Retinal pigment epithelial cell (primary cell): ENCODE measurements around a stretch of chr10.

DNA sequence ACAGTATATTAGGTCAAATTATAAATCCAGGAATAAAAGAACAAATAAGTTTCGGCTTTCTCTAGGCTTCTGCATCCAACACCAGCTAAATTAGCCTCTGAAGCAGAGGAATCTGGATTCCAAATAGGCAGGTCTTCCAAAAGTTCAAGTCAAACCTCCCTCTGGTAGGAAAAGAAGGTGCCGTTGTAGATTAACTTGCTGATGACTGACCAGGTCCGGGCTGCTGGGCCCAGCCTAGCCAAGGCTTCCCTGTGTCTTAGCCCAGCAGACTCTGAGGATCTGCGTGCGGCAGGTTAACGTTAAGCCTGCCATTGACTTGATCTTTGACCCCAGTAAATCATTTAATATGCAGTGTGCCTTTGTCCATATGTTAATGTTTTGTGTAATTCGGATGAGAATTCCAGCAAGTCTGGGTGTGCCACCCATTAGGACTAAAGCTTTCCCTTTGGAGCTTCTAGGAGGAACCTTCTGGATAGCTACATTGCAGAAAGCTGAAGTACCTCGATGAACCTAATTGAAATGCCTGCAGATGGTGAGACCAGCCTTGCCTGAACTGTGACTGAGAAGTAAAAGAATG is 30.9 kb upstream of the FBXW4 start:
- RRBS = no CpG with 5 or more reads among the region's 8 CpGs

DNA sequence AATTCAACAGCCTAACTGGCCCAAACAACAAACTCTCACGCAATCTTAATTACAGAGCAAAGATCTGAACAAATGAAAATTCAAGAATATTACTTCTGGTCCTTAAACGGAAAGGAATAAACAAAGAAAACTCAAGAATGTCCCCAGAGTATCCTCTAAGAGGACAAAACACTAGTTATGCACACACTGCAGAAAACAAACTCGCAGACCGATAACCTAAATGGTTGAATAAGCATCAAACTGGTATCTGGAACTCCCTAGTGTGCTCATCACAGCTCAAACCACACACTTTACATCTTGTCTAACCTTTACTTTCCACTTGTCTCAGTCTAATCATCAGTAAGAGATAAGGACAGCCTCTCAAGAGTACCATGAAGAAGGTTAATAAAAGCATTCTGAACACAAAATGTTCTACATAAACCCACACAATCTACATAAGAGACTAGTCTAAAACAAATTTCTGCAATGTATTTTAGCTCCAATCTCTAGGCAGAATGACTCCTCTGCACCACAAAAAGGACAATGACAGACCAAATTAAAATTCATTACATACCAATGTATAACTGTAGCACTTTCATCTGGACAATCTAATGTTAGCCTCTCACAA is 3.5 kb downstream of the OGA start:
- RRBS = no CpG with 5 or more reads among the region's 4 CpGs

DNA sequence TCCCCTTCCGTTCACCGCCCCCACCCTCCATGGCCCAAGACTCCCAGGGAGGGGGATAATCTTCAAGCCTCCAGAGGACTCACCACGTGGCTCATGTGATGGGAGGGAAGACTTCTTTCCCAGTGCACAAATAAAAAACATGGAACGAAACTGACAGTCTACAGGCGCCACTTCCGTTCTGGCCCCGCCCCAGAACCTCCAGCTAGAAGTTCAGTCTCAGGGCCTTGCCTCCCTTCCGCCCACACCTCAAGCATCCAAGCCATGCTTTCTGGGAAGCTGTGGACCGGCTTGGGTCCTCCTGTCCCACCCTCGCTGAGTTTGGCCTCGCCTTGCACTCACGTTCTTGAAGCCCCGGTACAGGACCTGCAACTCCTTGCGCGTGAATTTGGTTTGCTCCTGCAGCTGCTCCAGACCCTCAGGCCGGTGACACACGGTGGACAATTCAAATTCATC is 10.5 kb upstream of the OGA start:
- RRBS = 37% methylated on average over 8 of the region's 17 CpGs

GRCh38 chr10:101858846-101859242 is 15.2 kb upstream of the KCNIP2 start:
- RRBS = no CpG with 5 or more reads among the region's 2 CpGs

DNA sequence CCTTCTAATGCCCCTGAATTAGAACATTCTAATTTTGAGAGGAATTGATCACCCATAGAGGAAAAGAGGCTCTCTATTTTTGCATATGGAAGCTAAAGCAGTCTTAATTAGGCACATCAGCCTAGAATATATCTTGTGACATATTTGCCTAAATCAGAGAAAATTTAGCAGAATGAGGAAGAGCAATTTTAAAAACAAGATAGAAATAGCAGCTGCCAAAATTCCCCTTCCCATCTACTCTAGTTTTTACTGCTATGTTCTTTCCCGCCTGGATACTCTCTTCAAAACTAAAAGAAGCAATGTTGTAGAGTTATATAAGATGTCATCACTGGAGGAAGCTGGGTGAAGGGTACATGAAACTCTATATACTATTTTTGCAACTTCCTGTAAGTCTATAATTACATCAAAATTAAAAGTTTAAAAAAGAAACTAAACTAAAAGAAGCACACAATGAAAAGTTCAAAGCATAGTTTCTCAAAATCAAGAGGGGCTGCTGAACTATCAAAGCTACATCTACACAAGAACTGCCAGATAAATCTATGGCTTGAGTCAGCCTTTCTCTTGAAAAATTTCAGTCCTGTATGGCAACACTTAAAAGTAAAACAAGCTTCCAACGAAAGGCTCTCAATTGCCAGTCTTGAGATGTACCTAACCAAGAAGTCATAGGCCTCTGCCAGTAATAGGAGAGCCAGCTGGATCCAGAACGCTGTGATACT is 86.9 kb downstream of the ARMH3 start:
- RRBS = no CpG with 5 or more reads among the region's 3 CpGs

DNA sequence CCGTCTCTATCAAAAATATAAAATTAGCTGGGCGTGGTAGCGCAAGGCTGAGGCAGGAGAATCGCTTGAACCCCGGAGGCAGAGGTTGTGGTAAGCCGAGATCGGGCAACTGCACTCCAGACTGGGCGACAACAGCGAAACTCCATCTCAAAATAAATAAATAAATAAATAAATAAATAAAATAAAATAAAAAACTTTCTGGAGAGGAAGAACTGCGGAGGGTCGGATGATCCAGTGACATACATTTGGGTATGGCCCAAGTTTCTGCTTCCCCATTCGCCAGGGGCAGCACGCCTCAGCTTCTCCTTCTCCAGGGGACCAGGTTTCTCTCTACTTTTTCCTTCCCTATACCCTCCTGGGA is 844 bp downstream of the ARMH3 start:
- RRBS = no CpG with 5 or more reads among the region's 13 CpGs

DNA sequence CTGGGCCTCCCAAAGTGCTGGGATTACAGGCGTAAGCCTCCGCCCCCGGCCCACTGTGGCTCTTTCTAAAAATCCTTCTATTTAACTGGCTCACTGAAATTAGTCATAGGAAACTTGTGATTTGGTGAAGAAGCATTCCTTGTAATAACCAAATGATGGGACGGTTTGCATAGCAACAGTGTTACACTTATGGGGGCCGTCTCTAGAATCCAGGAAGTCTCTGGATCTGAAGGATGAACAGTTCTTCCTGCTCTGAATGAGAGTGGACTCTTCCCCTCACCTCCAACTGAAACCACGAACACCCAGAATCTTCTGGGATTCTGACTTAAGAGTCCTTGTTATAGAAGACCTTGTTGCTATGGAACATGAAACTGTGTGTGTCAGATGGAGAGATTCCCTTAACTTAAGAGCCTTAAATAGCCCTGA is 23.2 kb downstream of the NOLC1 start:
- RRBS = no CpG with 5 or more reads among the region's 6 CpGs

DNA sequence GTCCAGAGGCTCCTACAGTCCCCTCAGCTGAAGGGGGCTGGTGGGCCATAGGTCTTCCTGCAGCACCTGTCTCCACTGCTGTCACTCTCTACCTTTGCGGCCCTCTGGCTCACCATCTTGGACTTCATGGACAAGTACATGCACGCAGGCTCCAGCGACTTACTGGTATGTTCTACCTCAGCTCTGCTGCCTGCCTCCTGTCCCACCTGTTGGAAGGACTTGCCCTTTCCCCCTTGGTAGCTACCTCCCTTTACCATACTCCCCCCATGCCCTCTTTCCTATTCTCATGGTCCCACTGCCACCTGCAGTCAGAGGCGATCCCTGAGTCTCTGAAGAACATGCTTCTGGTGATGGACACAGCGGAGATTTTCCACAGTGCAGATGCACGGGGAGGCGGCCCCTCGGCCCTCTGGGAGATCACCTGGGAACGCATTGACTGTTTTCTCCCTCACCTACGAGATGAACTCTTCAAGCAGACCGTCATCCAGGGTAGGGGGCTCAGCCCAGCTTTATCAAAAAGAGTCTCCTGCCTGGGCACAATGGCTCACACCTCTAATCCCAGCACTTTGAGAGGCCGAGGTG is 15.2 kb upstream of the NFKB2 start:
- RRBS = no CpG with 5 or more reads among the region's 12 CpGs

GRCh38 chr10:102393919-102394623 is 1.4 kb upstream of the NFKB2 start:
- RRBS = 1% methylated on average over 40 of the region's 66 CpGs

- RRBS = 77% methylated on average over 4 of the region's 16 CpGs
These were observed 3.0 kb downstream of the NFKB2 start for GRCh38 chr10:102398377-102399024.

- RRBS = no CpG with 5 or more reads among the region's 19 CpGs
These were observed 5.0 kb downstream of the NFKB2 start for GRCh38 chr10:102400386-102401033.

DNA sequence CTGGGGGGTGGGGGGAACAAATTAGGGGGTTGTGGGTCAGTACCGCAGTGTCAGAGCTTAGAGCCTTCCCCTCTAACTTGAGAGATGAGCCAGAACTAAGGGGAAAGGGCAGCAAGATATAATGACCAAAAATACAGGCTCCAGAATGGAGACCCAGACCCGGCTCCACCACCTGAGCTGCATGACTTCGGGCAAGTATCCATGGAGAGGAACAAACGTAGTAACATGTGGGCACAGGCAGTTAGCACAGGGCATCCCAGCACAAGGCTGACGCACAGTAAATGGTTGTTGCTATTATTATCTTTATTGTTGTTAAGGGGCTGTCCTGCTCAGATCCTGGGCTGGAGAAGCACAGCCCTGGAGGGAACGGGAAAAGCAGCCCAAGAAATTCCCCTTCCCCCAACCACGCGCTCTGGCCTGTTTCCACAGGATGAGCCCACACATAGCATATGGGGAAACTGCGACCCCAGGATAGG is 11.3 kb downstream of the PSD start:
- RRBS = no CpG with 5 or more reads among the region's 9 CpGs

- RRBS = under 1% methylated on average over 10 of the region's 58 CpGs
These were observed 9.2 kb downstream of the PSD start for GRCh38 chr10:102409168-102409970.

DNA sequence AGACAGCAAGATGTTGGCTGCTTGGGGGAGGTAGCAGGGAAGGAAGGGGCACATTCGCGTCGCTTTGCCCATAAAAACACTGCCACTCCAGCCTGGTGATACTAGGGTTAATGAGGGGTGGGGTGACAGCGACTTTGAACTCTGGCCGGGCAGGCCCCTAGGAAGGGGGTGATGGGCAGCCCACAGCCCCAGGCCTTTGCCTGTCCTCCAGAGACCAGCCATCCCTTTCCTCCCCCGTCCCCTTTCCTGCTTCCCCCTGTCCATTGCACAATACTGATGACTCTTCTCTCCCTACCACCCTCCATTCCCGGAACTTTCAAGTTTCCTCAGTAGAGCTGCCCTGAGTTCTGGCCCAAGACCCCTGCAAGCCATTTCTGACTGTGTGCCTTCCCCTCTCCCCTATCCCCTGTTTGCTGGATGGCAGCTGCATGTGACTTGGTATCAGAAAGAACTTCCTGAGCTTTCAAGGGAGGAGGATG is 2.2 kb upstream of the CUEDC2 start:
- RRBS = no CpG with 5 or more reads among the region's 7 CpGs

- RRBS = no CpG with 5 or more reads among the region's 4 CpGs
These were observed 5.4 kb downstream of the SUFU start for GRCh38 chr10:102509117-102509601.

GRCh38 chr10:102593129-102594115 is 50.9 kb upstream of the TRIM8 start:
- RRBS = no CpG with 5 or more reads among the region's 11 CpGs

DNA sequence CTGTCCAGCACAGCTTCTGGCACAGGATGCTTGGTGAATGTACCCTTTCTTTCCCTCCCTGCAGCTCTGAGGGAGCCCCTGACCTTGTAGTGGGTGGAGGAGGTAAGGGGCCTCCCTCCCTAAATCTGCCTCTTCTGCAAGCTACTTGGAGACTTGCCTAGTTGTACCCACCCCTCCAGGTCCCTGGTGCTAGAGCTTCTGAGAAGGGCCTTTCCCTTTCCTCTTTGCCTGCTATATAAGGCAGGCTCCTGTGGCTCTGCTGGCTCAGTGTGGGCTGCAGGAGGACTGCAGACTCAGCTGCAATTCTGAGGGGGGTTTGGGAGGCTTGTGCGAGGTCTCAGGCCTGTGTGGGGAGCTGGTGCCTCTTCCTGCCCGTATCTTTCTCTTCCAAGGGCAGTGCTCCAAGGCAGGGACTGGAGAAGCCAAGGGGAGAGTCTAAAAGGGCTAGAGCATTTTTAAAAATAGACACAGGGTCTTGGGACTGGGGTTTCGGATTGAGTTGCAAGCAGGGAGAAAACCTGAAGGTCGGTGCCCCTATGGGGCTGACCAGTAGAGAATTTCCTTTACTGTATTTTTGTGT is 11.6 kb upstream of the TRIM8 start:
- RRBS = no CpG with 5 or more reads among the region's 4 CpGs

DNA sequence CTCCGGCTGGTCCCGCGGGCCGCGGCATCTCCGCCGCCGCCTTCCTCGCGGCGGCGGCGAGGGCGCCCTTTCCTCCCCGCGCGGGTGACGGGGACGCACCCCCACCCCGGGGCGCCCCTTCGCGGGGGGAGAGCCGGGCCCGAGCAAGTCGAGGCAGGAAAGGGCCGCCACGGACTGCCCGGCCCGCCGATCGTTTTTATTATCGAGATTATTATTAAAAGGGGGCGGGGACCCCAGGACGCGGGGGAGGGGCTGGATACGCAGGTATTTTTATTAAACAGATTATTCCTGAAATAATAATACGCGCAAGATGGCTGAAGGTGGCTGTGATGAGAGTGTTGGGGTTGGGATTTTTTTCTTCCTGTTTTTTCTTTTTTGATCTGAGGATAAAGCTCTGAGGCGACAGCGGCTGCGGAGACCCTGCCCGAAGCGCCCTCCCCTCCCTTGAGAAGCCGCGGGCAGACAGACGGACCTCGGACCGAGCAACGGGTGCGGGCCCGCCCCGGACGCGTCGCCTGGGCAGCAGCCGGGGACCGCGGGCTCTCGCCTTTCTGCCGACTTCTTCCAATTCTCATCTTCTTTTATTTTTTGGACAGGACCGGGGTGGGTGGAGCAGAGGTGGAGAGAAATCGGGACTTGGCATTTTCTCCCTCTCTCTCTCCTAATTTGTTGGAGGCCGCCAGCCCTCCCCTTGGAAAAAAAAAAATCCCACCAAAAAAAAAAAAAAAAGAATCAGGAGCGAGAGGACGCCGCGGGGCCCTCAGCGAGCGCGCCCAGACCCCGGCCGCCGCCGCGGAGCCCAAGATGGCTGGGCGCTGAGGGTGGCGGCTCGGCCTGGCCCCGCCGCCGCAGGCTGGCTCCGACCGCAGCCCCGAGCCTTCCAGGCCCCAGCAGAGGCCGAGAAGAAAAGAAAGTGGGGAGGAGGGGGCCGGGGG is 1.4 kb upstream of the TRIM8 start:
- RRBS = under 1% methylated on average over 26 of the region's 87 CpGs

- RRBS = 0% methylated on average over 3 of the region's 10 CpGs
These were observed 5.6 kb downstream of the TRIM8 start for GRCh38 chr10:102649712-102650471.

- RRBS = no CpG with 5 or more reads among the region's 3 CpGs
These were observed 14.6 kb downstream of the TRIM8 start for GRCh38 chr10:102658963-102659261.